CD14-positive monocyte (primary cell): ENCODE results near the genes SP9, WIPF1 and LNPK.

DNA sequence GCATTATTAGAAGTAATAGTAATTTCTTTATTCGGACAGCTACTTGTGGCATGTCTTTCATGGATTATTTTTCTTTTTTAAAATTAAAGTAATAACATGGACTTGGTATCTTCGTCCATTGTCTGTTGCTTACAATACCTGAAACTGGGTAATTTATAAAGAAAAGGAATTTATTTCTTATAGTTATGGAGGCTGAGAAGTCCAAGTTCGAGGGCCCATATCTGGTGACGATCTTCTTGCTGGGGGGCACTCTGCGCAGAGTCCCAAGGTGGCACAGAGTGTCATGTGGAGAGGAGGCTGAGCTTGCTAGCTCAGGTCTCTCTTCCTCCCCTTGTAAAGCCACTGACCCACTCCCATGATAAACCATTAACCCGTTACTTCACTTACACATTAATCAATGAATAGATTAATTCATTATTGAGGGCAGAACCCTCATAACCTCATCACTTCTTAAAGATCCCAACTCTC, 24.6 kb downstream of the CDCA7 start:
- CAGE, long polyA plus RNA = no peak

DNA sequence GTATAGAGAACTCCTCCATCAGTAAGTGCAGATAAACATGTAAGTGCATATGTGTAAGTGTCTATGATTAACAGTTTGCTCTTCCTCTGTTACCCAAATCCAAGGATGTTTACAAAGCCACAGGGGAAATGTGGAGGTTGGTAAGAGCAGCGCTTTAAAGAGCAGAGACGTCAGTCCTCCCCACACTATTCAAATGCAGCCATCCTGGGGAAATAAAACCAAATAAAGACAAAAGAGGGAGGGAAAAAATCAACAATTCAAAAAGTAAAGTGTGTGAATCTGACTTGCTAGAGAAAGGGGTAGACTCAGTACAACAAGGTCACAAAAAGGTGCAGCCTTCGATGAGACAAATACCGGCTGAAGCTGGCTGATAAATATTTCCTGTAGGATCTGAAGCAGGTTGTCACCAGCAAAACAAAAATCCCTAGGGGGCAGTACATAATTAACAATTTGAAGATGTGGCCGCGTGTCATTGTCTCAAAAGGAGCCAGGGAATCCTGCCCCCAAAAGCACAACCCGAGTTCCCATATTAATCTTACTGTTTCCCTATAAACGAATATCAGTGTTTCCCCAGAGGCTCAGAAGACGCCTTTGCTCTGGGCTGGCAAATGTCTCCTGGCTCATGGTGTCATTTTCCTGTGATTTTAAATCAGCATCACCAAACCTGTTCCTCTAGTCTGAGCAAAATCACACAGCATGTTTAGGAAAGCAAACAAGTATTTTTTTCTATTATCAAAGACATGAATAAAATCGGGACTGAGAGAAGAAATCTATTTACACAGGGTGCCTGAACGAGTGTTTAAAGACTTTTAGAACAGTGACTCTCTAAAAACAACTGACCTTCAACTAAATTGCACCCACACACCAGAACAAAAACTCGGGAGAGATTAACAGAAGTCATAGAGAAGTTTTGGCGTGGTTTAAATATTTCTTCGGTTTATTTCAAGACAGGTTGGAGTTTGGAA, 216.7 kb downstream of the CDCA7 start:
- CAGE, long polyA plus RNA = no peak

DNA sequence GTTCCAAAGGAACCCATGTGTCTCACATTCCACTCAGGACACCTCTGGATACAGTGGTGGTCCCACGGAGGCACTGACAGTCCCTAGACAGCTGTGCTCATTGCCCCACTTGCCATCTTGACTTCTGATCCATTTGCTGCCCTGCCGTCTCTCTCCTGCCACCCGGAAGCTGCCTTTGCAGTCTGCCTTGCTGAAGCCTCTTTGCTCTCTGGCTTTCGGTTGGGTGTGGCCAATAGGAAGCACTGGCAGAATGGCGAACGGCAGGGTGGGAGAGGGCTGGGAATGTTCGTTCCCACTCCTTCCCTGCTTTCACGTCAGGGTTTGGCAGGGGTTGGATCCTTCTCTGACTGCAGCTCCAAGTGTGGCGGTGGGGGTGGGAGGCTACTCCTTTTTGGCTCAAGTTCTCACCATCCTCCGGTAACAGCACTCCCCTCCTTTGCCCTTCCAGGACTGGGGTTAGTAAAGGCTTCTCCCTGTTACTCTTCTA, 299.5 kb downstream of the CDCA7 start:
- CAGE, long polyA plus RNA = no peak

- CAGE, long polyA plus RNA = no peak
Measured at GRCh38 chr2:173936647-173937585, 28.3 kb downstream of the SP3 start.

DNA sequence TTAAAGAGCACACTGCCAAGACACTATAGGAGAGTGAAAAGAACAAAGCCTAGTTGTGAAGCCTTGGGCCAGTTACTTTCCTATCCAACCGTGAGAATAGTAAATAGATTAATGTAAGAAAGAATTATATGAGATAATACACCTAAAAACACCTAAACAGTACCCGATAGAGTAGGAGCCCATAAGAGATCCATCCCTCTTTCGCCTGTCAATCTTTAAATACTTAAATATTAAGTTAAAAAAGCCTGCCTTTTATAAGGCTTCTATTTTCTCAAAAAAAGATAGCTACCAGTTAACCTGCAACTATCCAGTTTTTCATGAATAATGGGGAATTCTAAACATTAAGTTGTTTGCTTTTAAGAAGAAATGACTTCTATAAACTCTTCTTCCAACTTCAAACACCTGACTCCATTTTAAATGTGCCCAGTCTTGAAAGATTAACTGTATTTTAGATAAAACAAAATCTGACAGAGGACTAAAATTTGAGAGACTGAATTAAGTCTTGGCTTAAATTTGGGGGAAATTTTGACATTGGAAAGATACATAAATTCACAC, 15.7 kb downstream of the SP3 start:
- CAGE, long polyA plus RNA = no peak

GRCh38 chr2:173962701-173962996, 2.5 kb downstream of the SP3 start:
- CAGE, long polyA plus RNA = no peak

DNA sequence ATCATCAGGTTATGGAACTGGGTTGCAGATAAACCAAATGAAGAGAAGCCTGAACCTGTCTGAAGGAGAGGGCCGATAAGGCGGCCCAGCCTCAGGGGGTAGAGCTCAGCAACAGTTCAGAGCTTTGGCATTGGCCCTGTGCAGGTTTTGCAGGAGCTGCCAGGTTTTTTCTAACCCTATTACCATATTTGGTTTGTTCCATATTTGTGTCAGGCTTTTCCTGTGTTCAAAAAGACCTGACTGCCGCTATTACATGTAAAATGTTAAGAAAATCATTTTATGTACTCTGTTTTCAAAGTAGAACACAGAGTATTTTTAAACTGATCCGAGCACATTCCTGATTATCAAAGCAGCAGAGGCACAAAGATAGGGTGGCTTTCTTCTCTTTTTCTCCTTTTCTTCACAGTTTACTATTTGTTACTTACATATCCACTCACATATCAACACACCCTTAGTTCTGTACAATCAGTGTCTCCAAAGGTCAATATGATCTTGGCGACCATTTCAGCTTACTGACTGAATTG, 20.1 kb upstream of the SP3 start:
- CAGE, long polyA plus RNA = no peak

DNA sequence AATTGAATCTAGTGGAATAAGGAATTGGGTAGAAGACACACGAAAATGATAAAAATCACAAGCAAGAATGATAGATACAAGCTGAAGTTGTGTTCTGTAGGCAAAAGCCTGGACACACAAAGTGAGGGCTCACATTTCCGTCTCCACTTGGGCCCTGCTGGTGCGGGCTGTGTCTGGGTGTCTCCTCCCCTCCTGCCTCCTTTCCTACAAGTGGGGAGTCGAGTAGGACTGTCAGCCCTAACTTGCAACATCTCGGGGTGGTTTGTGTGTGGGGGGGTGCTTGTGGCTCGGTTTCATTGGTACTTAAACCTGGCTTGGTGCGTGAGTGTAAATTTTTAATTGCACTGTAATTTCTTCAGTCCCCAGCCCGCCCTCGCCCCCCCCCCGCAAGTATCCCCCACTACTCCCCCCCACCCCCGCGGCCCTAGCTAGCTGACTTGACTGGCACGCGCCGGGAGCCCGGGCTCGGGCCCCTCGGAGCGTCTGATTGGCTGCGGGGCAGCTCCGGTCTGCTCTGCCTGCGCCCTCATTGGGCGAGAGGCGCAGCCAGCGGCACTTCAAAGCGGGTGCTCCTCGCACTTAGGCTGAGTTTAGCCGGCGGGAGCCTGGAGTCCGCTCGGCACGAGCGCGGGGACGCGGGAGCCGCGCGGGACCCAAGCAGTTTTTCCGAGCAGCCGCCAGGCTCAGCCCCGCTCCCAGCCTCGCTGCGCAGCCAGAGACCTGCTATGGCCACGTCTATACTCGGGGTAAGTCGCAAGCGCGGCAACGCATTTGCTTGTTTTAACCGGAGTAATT, at the start of gene SP9:
SP9 (plus strand) TSS at position 587 of the 795 bp plus-strand sequence.
- CAGE, long polyA plus RNA = no peak

- CAGE, long polyA plus RNA = no peak
Measured at GRCh38 chr2:174409704-174410779, 14.5 kb downstream of the SCRN3 start.

- CAGE, long polyA plus RNA = no peak
Measured at GRCh38 chr2:174597507-174598100, at the start of gene WIPF1. Gene WIPF1, minus strand, starts transcription at chr2:174597804.

- CAGE, long polyA plus RNA = no peak
Measured at GRCh38 chr2:174667279-174668149, 69.9 kb upstream of the WIPF1 start.

- CAGE, long polyA plus RNA = no peak
Measured at GRCh38 chr2:174778160-174779332, 14.3 kb upstream of the CHRNA1 start.

DNA sequence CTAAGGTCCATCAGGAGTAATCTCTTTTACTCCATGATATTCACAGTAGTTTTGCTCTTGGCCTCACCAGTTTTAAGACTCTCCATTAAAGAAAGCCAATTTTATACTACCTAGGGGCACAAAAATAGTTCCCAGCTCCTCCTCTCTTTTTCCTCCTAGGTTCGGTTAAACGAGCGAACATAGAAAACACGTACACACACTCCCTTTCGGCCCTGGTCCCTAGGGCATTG, 1.0 kb downstream of the ATF2 start:
- CAGE, long polyA plus RNA = no peak

- CAGE, long polyA plus RNA = no peak
Measured at GRCh38 chr2:175463820-175464288, 282.3 kb upstream of the ATP5MC3 start.

DNA sequence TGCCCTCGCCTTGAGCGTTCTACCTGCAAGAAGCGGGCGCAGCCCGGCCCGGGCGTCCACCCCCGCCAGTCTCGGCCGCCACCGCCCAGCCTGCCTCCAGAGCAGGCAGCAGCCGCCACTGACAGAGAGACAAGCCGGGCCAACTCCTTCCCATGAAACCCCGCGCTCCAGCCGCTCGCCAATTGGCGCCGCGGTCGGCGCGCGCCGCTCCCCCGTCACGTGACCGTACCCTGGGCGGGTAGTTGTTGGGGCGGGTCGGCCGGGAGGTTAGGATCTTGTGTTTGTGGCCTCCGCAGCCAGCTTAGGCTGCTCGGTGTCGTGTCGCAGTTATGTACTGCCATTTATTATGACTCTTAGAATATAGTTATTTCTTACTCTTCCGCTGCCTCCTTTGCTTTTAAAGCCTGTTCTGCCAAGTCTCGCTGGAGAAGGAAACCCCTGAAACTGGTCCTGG, at the start of gene LNPK:
LNPK (minus strand) TSS at position 131 of the 454 bp plus-strand sequence.
- CAGE, long polyA plus RNA = no peak

DNA sequence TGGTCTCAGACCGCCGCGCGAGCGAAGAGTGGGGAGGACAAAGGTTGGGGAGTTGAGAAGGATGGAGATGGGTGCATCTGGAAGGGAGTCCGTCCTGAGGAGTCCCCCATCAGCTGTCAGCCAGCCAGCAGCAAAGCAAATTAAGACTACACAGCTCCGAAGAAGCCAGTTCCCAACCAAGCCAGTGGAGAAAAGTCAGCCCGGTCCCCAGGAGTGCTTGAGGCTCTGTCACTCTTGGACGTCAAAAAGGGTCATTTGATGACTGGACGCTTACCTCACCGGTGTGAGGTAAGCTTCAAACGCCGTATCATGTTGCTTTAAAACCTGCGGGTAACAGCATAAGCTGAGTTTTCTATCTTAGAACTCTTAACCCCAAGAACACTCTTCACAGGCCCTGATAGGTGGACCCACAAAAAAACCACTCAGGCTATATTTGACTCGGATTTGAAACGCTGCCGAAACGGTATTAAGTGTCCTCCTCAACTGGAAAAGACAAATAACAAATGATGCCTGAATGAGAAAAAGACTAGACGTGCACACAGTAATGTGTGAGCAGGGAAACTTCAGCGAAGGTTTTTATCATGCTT, 617 bp upstream of the LNPK start:
- CAGE, long polyA plus RNA = no peak

DNA sequence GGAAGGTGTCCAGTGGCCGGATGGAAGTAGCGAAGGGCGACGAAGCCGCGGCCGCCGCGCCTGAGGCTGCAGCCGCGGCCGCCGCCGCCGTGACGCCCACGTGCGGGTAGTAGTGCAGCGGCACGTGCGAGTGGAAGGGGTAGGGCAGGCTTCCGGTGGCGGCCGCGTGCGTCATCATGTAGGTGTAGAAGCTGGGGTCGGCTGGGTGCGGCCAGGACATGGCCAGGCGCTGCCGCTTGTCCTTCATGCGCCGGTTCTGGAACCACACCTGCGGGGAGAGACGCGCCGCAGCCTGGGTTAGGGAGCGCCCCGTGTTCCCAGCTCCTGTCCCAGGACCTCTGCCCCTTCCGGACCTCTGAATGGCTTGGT, 3.2 kb downstream of the EVX2 start:
- CAGE, long polyA plus RNA = no peak

DNA sequence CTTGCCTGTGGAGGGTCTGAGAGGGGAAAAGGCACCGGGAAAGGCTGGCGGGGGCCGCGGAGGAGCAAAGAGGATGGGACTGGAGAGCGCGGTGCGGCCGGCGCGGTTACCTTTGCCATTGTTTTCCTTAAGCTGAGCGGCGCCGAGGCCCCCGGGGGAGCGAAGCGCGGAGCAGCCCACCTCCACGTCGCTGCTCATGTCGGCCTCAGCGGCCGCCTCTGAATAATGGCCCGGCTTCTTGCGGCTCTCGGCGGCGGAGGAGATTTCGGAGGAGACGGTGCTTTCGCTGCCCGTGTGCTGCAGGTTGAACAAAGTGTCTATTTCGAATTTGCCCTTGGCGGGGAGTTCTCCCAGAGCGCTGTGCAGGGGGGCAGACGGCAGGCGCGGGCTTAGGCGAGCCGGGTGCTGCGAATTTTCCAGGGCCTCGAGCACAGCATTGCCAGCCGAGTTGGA, 496 bp downstream of the EVX2 start:
- CAGE, long polyA plus RNA = no peak

DNA sequence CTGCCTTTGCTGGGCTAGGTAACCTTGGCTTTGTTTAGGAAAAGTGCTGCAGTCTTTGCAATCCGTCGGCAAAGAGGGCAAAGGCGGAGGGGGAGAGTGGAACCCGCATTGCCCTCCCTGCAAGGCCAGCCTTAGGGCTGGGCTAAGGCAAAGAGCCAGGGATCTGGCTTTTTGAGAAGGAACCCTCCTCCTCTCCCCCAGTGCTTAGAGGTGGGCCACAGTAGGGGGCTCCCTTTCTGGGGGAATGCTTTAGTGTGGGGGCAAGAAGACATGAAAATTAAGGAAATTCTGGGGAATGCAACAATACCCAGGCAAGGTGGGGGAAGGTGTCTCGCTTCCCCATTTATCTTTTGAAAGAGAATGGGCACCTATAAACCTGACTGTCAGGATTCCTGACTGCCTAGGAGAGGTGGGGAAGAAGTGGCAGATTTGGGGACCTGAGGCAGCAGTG, 1.5 kb downstream of the HOXD10 start:
- CAGE, long polyA plus RNA = no peak

- CAGE, long polyA plus RNA = no peak
Measured at GRCh38 chr2:176187463-176187988, 942 bp upstream of the HOXD1 start.